AG08470 (cell line): ENCODE measurements around the genes PRMT5 and EFS.

DNA sequence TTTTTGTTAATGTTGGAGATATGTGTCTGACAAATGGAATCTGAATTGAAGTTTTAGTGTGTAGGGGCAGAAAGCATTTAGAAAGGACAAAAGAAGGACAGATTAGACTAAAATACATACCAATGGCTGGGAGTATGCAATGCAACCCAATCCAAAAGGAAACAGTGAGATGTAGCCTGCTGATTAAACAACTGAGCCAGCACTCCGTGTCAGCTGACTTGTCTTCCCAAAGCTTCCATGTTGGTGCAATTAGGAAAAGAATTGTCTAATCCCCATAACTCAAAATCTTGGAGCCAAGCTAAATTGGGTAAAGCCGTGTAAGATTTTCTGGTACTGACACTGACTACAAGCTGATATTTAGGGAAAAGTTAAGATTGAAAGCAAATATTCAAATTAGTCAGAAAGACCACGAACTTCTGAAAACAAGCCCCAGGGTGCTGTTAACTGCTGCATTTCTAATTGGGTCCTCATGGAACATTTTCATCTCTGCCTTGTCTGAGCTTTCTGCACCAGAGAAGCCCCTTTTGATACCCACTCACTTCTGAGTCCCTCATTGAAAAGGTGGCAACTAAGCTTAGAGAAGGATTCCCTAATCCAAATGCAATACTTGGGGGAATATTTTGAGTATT is 109.1 kb downstream of the DAD1 start:
- RRBS = no CpG with 5 or more reads among the region's 3 CpGs

DNA sequence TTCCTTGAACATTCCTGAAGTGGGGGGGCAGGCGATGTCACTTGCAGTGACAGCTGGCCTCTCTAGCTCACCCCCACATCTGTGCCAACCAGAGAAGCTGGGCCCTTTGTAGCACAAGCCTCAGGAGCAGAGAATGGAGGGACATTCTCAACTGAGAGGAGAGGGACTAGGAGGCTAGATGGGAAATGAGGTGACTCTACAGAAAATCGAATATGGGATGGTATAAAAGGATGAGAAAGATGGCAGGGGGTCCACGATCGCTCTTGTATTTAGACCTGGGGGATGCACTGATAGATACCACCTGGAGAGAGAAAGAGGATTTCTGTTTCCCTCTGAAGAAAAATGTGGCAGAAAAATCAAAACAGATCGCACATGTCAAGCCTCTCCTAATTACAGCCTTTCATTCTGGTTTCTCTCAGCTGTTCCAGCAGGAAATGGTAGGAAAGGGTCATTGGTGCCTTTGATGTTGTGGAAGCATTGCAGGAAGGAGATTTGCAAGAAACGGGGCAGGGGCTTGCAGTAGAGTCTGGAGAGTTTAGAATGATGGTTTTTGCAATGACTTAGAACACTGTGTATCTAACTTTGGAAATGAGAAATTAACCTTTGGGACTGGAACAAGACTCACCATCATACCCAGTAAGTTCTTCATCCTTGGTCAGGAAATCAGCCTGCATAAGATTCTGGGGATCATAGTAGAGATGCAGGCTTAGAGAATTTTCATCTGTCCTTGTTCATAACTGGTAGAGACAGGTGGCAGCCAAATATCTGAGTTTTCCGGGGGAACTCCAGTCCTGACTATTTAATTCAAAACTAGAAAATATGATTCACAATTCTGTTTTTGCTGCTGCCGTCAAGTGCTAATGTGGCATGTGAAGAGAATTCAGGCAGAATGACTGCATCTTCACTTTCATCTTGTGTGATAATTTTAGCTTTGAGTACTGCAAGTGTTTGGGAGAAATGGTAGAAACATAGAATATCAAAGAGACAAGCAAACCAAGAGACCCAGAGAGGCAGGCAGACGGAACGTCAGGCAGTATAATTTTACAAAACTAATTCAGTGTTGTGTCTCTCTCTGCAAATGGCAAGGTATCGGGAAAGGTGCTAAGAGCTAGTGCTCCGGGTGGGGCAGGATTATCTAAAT is 98.7 kb downstream of the DAD1 start:
- RRBS = no CpG with 5 or more reads among the region's 12 CpGs

DNA sequence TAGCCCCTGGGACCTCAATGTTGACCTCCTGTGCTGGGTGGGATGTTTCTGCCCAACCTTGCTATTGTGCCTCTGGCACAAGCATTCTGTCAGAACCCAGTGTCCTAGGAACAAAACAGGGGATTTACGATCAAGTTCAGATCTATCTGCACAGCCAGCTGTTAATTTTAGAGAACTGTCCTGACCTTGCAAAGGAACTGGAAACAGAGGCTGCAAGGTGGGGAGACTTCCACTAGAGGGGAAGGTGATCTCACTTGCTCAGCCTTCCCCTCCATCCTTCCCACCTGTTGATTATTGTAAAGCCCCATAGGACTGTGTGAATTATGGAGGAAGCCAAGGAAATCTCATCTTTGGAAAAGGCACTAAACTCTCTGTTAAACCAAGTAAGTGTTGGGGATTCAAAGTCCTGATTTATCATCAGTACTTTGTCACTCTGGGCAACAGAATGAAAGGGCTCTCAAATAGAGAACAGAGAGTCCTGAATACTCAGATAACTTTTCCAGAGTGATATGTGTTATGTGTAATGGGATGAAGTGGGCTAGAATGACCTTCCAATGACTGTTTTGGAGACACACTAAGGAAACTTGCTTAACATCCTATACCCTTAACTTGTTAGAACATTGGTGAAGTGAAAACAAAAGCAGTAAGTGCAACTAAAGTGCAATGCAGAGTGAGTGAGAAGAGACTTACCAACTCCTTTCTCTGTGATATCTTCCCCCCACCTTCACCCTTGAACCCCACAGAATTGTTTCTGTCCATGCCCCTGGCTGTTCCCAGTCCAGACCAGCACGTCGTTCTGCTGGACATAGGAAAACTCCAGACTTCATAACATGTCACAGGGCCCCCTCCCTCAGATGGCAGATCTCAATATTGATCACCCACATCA is 92.2 kb downstream of the DAD1 start:
- RRBS = no CpG with 5 or more reads among the region's 3 CpGs

- RRBS = no CpG with 5 or more reads among the region's 3 CpGs
Measured at GRCh38 chr14:22498782-22499209, 90.2 kb downstream of the DAD1 start.

GRCh38 chr14:22529308-22529837 is 59.7 kb downstream of the DAD1 start:
- RRBS = no CpG with 5 or more reads among the region's 6 CpGs

DNA sequence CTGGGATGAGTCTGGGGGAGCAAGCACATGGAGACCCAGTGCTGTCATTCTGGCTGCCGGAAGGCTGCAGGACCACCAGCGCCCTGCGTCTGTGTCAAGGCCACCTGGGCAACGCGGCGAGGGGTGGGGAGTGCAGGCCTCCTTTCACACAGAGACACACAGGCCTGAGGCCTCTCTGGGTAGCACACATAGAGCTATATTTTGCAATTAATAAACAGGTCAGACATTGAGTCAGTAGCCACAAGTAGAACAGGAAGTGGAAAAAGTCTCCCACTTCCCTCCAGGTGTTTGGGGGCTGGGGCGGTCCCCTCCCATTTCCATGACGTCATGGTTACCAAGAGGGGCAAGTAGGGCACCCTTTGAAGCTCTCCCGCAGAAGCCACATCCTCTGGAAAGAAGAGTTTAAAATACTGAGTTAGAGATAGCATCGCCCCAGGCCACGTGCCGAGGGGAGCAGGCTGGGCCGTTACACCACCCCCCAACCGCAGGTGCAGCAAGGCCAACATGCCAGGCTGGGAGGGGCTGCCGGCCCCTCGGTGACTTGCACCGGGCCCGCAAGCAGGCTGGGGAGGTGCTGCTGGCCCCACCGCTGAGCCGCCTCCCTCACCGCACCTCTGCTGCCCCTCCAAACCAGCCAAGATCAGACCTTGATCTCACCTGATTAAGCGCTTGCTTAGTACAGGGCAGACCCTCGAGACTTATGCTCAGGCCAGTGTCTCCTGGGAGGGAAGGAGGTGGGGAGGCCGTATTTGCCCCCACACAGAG is 32.7 kb downstream of the DAD1 start:
- RRBS = no CpG with 5 or more reads among the region's 24 CpGs

- RRBS = 28% methylated on average over 3 of the region's 31 CpGs
Measured at GRCh38 chr14:22556900-22557713, 31.9 kb downstream of the DAD1 start.

DNA sequence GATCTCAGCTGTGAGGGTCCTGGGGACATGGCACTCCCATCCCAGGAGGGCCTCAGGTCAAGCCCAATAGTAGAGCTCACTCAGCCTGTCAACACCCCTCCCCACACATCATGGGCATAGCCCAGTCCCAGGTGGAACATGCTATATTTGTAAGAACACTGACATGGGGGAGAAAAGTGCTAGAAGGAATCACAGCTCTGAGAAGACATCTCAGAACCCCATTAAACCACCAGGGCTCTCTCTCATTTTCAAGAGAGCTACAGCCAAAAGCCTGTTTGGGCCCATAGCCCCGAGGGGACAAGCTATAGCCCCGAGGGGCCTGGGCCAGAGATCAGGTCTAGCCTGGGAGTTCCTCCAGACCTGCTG is 4.6 kb downstream of the MMP14 start:
- RRBS = no CpG with 5 or more reads among the region's 2 CpGs

DNA sequence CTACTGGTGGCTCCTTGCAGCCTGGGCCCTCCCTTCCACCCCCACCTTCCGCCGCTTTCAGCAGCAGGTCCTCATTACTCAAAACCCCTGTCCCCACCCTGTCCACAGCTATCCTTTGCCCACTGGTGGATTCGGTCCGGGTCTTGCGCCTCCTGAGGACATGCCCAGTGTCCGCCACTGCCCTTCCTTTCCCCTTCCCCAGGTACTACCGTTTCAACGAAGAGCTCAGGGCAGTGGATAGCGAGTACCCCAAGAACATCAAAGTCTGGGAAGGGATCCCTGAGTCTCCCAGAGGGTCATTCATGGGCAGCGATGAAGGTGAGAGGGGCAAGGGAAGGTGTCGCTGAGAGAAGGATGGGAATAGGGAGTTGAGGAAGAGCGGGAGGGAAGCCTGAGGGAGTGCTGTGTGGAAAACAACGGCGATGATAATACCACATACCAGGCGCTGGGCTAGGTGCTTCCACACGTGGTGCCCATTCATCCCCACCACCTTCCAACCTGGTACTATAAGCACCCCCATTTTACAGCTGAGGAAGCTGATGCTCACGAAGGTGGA is 8.7 kb downstream of the MMP14 start:
- RRBS = no CpG with 5 or more reads among the region's 17 CpGs

DNA sequence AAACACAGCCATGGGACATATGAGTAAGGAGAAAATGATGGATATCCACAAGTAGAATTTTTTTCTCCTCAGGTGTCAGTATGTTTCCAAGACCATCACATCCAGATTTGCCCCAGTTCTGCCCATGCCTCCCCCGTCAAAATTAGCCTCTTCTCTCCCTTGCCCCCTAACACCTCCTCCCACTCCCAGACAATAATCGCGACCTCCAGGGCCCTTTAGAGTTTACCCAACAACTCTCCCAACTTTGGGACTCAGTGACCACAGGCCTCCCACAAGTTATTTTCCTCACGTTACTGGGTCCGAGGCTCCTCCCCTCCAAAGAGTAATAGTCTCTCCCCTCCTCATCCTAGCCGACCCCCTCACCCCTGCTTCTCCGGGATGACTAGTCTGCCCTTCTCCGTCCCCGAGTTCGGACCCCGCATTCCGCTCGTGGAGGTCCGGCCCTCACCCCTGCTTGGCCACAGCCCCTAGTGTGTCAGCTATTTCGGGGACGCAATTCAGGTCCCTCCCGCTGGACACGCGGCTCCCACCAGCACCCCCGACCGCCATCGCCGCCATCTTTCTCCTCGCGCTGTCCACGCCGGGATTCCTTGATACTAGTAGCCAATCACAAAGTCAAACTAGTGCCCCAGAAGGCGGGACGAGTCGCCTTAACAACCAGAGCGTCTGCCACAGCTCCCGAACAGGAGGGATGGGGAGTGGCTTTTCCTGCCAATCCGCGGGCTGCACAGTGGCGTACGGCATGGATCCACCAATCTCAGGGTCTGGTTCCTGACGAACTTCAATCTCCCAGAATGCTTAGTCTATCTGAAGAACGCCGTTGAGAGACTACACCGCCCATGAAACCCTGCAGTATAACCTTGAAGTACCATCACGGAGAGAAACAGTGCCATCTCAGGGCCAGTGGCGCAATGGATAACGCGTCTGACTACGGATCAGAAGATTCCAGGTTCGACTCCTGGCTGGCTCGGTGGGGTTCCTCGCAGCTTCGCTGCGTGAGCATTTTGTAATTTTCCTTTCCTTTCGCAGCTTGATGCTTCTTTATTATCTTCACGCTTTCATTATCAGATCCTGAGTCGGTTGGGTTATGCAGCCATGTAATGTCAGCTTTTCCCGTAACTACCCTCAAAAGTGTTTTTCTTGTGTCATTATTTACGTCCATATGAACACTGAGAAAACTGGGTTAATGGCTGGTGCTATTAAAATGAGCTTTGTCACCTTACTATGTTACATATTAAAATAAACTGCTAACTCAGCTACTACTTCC is at the start of gene PRMT5:
Gene PRMT5 (minus strand): TSS at position 573 of the 1,267 bp plus-strand sequence.
- RRBS = 1% methylated on average over 8 of the region's 55 CpGs

GRCh38 chr14:22980497-22981422 is 1.6 kb downstream of the AJUBA start:
- RRBS = 7% methylated on average over 18 of the region's 74 CpGs

DNA sequence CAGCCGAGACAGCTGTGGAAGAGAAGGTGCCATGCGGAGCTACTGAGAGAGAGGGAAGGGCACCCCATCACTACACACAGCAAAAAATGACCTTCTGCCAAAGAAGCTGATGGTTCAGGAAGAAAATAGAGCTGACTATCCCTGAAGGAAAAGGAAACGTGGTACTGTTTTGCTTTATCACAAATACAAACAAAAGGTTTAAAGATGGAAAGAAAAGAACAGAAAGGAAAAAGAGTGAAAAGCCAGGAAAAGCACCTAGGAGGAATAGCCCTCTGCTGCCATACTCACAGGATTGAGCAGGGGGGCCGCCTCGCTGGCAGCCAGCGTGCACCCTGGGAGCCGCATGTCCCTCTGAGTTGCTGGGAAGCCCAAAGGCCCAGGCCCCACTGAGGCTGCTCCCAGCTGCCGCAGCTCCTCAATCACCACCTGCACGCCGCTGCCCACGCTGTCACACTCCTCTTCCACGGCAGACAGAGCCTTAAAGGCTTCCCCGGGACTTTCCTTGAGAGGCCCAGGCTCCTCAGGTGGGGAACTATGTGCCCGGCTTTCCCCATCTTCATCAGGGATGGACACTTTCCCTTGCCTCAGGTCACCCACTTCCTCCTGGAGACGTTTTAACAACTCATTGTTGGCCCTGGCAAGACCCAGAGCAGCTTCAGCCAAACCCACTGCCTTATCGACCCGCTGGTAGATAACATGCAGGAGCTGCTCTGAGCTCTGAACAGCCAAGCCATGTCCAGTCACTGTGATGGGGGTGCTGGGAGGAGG is 11.6 kb downstream of the C14orf93 start:
- RRBS = no CpG with 5 or more reads among the region's 17 CpGs

- RRBS = no CpG with 5 or more reads among the region's 4 CpGs
Measured at GRCh38 chr14:23137960-23138689, 19.1 kb upstream of the CEBPE start.

- RRBS = 2% methylated on average over 6 of the region's 32 CpGs
Measured at GRCh38 chr14:23286220-23287082, 519 bp upstream of the HOMEZ start.

GRCh38 chr14:23302057-23302592 is 534 bp downstream of the PPP1R3E start:
- RRBS = under 1% methylated on average over 31 of the region's 63 CpGs

DNA sequence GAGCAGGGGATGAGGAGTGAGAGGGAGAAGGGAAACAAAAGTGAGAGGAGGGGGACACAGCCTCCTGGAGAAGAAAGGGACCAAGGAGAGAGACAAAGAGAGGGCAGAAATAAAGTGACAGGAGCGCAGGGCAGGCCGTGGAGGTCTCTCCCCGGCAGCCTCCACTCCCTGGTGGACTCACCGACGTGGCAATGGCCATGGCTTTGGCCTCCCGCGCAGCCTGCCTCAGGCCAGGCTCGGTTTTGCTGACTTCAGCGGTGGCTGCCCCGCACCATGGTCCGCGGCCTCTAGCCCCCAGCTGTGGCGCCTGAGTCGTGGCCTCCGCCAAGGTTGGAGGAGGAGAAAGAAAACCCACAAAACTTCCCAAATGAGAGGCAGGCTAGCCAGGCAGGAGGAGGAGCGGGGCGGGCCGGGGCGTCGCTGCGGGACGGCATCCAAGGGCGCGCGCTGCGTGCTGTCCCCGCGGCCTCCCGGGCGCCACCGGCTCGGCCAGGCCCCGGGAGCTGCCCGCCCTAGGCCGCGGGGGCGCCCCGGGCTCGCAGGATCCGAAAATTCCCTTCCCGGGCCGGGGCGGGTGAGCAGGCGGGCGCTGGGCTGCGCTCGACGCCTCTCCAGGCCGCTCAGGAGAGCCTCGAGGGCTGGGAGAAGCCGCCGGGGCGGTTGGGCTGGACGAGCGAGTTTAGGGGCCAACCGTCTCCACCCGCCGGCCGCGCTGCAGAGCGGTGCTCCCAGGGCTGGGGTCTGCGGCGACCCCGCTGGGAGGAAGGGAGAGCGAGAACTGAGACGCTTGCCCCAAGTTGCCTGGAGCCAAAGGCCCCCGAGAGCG is at the start of gene EFS:
Gene EFS (minus strand): TSS at position 346 of the 826 bp plus-strand sequence.
- RRBS = 3% methylated on average over 24 of the region's 68 CpGs

DNA sequence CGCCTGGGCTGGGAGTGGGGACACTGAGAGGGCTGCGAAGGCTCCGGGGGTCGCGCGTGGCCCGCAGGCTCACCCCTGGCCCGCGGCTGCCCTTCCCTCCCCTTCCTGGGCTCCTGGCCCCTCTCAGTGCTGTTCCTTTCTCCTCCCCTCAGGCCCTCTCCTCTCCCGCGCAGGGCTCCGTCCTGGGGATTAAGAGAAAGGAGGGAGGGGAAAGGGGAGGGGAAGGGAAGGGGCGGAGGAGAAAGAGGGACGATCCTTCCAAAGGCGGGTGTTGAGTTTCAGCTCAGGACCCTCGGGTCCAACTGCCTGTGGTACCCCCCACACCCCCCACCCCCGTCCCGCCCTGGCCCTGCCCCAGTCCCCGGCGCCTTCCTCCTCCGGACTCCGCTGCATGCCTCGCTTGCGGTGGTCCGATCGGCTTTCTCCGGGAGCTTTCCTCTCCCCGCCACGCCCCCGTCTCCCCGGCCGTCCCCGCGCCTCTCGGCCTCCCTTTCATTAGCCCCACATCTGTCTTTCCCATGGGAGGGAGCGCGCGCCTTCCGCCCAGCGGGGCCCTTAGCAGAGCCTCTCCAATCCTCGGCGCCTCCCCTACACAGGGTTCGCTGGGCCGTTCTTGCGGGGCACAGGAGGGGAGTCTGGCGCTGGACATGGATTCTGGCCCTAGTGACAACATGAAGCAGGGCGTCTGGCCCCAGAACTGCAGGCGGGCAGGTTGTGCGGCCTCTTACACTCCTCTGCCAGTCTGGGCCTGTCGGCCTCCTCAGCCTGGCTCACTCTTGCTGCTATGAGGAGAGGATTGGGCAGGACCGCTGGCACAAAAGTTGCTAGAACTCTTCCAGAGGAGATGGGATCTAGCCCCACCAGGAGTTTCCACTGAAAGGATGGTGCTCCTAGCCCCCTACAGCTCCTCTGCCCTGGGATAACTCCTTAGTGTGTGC is 1.4 kb upstream of the EFS start:
- RRBS = 10% methylated on average over 14 of the region's 51 CpGs

DNA sequence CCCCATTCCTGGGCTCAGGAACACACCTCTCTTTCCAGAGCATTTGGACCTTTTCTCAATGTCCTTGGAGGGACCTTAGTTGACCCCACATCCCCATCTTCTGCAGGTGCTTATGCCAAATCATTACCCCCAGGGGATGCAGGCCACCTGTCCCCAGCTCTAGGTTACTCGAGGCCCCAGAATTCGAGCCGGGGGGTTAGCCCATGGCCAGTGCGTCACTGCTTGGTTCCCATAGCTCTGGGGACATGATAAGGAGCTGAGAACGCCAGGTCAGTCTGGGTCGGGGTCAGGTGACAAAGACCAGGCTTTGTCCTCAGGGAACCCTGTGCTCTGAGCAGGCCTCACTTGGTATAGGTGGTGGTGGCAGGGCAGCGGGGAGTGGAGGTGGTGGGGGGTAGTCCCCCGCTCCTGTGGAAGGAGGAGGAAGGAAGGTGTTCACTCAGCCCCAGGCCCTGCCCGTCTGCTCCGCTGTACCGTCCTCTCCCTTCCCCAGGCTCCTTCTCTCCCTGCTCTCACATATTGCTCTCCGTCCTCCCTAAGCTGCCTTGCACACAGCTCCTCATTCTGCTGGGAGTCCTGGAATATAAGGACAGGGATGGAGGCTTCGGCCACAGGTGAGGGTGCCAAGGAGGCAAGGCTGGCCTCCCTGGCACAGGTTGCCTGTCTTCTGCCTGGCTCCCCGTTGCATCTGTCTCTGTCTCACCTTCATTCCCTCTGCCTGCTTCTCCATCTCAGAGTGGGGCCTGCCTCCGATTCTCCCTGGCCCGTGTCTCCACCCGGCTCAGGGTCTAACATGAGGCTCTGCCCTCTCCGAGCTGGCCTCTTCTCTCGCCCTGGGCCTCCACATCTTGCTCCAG is 2.0 kb upstream of the MYH6 start:
- RRBS = no CpG with 5 or more reads among the region's 19 CpGs

GRCh38 chr14:23416010-23416644 is 8.1 kb upstream of the MYH6 start:
- RRBS = no CpG with 5 or more reads among the region's 18 CpGs

- RRBS = no CpG with 5 or more reads among the region's 8 CpGs
Measured at GRCh38 chr14:23423676-23424274, 11.7 kb downstream of the MYH7 start.